NCI-H460 (cell line): ENCODE measurements around a stretch of chr9.

RAMPAGE:
- cytosol, long total RNA: no peak
- long total RNA: no peak
- nucleus, long total RNA: no peak
Observed at GRCh38 chr9:65143849-65144270, 141.1 kb downstream of the FOXD4L5 start.

GRCh38 chr9:66269355-66270194 lies 532.6 kb downstream of the FOXD4L4 start:
RAMPAGE:
- cytosol, long total RNA: start-site peak on the plus strand at chr9:66269985-66270041, 591 and 374 reads in 2 replicates
- long total RNA: start-site peak on the plus strand at chr9:66269985-66270102, 490 and 635 reads in 2 replicates
- nucleus, long total RNA: start-site peak on the plus strand at chr9:66269995-66270041, 484 and 90 reads in 2 replicates

GRCh38 chr9:68515228-68516121 lies 25.2 kb downstream of the TMEM252 start:
RAMPAGE:
- cytosol, long total RNA: no peak
- long total RNA: no peak
- nucleus, long total RNA: no peak

DNA sequence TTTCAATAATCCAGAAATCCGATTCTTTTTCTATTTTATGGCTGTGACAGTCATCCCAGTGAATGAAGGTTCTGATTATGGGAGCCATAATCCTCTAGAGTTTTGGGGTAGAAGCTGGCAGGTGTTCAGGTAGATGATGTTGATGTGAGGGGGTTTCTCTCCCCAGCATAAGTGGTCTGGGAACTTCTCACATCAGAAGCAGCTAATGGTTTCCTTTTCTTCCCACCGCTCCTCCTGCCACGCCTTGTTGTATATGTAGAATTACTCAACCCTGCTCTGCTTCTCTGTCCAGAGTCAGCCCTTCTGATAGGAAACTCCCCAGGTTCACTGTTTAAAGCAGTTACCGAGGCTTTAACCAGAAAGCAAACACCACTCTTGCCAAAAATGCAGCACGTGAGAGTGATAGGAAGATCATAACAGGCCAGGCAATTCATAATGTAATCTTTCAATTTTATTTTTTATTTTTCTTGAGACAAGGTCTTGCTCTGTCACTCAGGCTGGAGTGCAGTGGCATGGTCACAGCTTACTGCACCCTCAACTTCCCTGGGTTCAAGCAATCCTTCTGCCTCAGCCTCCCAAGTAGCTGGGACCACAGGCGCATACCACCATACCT lies 10.5 kb upstream of the TMEM252 start:
RAMPAGE:
- cytosol, long total RNA: no peak
- long total RNA: no peak
- nucleus, long total RNA: no peak

DNA sequence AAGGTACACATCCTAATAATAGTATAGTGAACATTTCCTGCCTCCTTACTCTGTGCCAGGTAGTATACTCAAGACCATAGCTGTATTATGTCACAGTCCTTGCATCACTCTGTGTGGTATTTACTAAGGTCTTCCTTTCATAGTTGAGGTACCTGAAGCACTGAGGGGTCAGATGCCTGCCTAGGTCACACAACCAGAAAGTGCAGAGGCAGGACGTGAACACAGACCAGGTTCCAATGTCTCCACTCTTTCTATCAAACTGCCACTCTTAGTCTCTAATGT lies 64.3 kb upstream of the PIP5K1B start:
RAMPAGE:
- cytosol, long total RNA: no peak
- long total RNA: no peak
- nucleus, long total RNA: no peak

RAMPAGE:
- cytosol, long total RNA: no peak
- long total RNA: no peak
- nucleus, long total RNA: no peak
Observed at GRCh38 chr9:68643447-68644294, 61.4 kb upstream of the PIP5K1B start.

DNA sequence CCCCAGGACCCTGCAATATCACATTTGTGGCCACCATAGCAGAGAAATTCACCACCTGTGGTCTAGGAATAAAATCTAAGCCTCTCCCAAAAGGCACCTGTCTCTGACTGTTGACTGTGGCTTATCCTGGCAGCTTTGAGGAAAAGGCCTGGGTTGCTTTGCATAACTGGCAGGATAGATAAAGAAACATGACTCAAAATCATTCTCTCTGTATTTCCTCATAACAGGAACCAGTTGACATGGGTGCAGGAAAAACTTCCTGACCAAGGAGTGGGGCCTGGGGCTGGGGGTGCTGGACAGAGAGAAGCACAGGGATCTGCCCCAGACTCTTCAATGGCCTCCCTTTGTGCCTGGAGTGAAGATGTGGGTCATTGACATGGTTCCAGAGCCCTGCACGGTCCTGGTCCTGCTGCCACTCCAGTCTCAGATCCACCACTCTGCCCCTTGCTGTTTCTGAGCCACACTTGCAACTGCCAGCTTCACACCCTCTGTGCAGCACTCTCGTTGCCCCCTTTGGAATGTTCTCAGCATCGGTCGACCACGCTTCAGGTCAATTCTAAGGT lies 10.0 kb downstream of the PIP5K1B start:
RAMPAGE:
- cytosol, long total RNA: no peak
- long total RNA: no peak
- nucleus, long total RNA: no peak

DNA sequence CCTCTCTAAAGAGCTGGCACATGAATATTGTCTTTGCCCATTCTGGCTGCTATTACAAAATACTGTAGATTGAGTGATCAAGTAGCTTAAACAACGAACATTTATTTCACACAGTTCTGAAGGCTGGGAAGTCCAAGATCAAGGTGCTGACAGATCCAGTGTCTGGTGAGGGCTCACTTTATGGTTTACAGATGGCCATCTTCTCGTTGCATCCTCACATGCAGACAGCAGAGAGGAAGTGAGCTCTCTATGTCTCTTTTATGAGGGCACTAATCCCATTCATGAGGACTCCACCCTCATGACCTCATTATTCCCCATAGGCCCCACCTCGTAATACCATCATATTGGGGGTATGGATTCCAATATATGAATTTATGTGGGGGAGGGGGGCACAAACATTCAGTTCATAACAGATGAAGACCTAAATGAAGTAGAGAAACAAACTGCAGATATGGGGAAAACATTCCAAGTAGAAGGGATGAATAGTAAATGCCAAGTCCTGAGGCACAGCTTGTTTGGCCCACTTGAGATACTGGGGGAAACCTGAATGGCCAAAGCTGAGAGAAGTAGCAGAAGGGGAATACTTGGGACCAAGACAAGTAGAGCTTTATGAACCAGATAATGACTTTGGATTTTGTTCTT lies 23.2 kb downstream of the PIP5K1B start:
RAMPAGE:
- cytosol, long total RNA: no peak
- long total RNA: no peak
- nucleus, long total RNA: no peak

RAMPAGE:
- cytosol, long total RNA: no peak
- long total RNA: no peak
- nucleus, long total RNA: no peak
Observed at GRCh38 chr9:68841166-68841444, 61.2 kb downstream of the PABIR1 start.

RAMPAGE:
- cytosol, long total RNA: no peak
- long total RNA: no peak
- nucleus, long total RNA: no peak
Observed at GRCh38 chr9:68904160-68904994, 109.5 kb downstream of the PRKACG start.

RAMPAGE:
- cytosol, long total RNA: no peak
- long total RNA: no peak
- nucleus, long total RNA: no peak
Observed at GRCh38 chr9:68979456-68980331, 34.2 kb downstream of the PRKACG start.

GRCh38 chr9:69036350-69036828 lies 837 bp downstream of the FXN start:
RAMPAGE:
- cytosol, long total RNA: no peak
- long total RNA: no peak
- nucleus, long total RNA: no peak

DNA sequence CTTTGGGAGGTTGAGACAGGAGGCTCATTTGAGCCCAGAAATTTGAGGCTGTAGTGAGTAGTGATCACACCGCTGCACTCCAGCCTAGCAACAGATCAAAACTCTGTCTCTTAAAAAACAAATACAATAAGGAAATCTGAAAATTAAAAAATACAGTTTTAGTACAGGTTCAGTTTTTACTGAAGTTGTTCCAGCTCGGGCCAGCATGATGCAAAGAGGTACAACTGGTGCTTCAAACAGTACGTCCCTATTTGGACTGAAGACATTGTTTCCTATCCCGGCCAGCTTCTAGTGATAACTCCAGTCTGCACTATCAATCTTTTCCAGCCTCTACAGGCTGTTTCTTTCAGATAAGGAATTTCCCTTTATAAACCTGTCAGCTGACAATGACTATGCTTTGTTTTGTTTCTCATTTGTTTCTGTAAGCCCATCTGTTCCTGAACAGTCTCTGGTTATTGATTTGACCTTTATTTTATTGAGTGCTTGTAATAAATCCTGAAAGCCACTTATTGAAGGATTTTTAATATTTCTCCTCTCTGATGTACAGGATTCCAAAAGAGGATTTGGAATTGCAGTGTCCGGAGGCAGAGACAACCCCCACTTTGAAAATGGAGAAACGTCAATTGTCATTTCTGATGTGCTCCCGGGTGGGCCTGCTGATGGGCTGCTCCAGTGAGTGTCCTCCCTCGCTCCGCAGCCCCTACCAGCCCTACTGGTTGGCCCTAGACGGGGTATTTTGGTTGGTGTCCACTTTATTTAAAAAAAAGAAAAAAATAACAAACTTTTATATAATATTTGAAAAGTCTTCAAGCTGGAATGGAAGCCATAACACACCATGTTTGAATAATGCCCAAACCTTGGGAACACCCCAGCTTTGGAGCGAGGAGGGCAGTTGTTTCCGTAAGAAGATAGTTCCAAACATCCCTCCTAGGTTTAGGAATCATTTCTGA lies 42.0 kb downstream of the TJP2 start:
RAMPAGE:
- cytosol, long total RNA: no peak
- long total RNA: no peak
- nucleus, long total RNA: no peak

GRCh38 chr9:69645316-69646011 lies 26.7 kb downstream of the APBA1 start:
RAMPAGE:
- cytosol, long total RNA: no peak
- long total RNA: no peak
- nucleus, long total RNA: no peak

DNA sequence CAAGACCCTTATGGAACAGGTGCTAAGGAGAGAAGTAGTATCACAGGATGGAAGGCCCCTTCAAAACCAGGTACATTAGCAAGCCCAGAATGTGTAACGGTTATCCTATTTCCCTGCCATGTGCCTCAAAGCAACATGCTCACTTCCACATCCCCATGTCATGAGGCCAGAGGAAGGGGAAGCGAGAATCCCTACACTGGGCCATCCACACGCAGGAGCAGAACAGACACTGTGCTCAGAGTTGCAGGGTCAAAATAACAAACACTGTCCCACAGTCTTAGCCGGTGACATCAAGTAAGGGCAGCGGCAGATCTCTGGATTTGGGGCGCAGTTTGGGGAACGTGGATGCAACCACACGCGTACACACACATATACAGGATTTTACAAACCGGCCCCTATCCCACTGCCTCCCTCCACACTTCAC lies 897 bp downstream of the APBA1 start:
RAMPAGE:
- cytosol, long total RNA: no peak
- long total RNA: no peak
- nucleus, long total RNA: no peak

RAMPAGE:
- cytosol, long total RNA: no peak
- long total RNA: no peak
- nucleus, long total RNA: no peak
Observed at GRCh38 chr9:69672799-69673585, 821 bp upstream of the APBA1 start.

DNA sequence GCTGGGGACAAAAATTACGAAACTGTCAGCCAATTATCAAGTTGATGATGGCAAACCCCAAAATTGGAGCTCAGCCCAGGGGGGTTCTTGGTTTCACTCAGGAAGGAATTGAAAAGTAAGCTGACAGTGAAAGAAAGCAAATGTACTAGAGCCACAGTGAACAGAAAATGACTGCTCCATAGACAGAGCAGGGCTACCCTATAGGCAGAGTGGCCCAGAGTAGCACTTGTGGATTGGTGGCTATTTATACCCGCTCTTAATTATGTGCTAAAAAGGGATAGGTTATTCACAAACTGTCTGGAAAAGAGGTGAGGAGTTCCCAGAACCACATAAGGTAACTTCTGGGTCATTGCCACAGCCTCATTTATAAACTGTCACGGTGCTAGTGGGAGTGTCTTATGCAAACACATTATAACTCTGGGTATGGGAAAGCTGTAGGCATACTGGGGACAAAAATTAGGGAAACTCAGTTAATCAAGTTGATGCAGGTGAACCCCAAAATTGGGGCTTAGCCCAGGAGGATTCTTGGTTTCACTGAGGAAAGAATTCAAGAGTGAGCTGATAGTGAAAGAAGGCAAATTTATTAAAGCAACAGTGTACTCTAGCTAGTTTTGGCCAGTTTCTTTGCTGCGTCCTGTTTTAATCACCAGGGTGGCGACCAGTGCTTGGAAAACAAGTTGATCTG lies 14.4 kb upstream of the CFAP95 start:
RAMPAGE:
- cytosol, long total RNA: no peak
- long total RNA: no peak
- nucleus, long total RNA: no peak

DNA sequence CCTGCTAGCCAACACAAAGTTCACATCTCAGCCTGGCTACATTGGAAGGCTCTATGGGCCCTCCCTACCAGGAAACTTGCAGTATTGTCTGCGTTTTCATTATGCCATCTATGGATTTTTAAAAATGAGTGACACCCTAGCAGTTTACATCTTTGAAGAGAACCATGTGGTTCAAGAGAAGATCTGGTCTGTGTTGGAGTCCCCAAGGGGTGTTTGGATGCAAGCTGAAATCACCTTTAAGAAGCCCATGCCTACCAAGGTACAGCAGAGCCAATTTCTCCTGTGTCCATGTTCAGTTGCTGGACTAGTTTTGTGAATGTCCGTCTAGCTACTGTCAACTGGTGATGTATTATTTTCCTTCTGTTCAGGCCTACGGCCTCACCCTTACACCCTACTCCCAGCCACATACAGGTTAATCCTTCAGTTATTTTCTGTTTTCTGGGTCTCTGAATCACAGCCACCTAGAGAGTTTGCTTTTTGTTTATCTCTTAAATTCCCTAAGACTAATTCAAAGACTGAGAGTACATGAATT lies 100.0 kb downstream of the MAMDC2 start:
RAMPAGE:
- cytosol, long total RNA: no peak
- long total RNA: no peak
- nucleus, long total RNA: no peak

DNA sequence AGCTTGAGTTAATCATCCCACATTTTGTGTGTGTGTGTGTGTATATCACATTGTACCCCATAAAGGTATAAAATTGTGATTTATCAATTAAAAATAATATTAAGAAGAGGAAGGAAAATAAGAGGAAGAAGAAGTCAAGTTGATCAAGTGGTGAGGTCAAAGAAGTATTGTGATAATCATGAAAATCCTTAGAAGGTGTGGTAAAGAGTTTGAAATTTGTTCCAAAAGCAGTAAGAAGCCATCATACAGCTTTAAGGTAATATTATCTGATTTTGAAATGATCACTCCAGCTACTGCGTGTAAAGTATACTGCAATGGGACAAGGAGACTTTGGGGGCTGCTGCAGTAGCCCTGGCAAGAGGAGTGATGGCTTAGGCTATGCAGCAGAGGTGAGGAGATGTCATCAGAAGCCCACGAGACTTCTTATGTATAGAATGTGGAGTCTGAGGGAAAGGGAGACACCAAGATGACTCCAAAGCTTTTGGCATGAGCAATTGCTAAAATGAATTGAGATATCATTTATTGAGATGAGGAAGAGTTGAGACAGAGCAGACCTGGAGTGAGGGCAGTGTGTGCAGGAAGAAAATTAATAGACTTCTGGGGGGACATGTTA lies 37.0 kb upstream of the SMC5 start:
RAMPAGE:
- cytosol, long total RNA: no peak
- long total RNA: no peak
- nucleus, long total RNA: no peak

GRCh38 chr9:71096266-71096660 lies 25.2 kb downstream of the TRPM3 start:
RAMPAGE:
- cytosol, long total RNA: no peak
- long total RNA: no peak
- nucleus, long total RNA: no peak